Measurements from ENCODE around the gene LRIG1.

DNA sequence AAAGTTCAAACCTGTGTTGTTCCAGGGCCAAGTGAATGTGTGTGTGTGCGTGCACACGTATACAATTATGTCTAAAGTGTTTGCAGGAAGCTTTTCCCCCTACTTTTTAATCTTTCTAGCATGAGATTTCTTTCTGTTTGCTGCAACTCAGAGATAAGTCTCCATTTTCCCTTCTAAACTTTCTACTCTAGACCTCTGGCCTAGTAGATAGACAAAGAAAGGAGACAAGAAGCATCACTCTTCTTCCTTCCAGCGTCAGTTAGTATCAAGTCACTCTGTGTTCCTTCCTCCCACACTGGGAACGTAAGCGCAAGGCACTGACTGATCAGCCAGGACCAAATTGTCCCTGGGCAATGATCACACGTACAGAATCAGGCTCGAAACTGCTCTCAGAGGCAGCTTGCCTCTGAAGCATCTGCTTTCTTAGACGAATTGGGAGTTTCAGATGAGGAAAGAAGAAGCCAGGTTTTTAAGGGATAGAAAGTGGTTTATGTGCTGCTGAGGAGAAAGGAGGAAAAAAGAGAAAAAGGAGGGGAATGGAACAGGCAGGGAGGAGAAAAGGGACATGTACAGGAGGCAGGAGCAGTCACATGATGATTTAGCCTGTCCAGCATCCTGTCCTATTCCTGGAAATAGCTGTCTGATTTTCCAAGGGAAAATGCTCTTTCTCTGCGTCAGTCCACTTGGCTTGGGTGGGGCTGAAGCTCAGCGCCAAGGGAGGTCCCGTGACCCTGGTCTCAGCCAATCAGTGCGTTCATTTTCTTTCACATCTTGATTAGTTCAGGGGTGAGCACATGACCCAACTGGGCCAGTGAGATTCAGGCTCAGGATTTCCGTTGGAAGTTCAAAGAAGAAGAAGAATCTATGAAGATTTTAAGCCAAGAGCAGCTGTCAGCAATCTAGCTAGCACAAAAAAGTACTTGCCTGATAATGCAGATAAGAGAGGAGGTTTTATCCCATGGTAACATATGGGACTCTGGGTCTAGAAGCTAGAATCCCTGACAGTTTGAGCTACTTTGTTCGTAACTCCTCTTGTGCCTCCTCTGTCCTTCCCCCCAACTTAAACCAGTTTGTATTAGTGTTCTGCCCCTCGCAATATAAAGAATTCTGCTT lies 102.0 kb upstream of the PRICKLE2 start:
- PRO-cap = no peak
- RAMPAGE, long total RNA, 4 experiments = no peak in any of the 4 experiments

- PRO-cap = no peak
- RAMPAGE, long total RNA, 4 experiments = no peak in any of the 4 experiments
Observed at GRCh38 chr3:64616817-64617617, 70.8 kb downstream of the ADAMTS9 start.

- PRO-cap = no peak
- RAMPAGE, long total RNA, 4 experiments = no peak in any of the 4 experiments
Observed at GRCh38 chr3:64642283-64642892, 45.4 kb downstream of the ADAMTS9 start.

GRCh38 chr3:64896377-64896886 lies 208.6 kb upstream of the ADAMTS9 start:
- PRO-cap = no peak
- RAMPAGE, long total RNA, 4 experiments = no peak in any of the 4 experiments

DNA sequence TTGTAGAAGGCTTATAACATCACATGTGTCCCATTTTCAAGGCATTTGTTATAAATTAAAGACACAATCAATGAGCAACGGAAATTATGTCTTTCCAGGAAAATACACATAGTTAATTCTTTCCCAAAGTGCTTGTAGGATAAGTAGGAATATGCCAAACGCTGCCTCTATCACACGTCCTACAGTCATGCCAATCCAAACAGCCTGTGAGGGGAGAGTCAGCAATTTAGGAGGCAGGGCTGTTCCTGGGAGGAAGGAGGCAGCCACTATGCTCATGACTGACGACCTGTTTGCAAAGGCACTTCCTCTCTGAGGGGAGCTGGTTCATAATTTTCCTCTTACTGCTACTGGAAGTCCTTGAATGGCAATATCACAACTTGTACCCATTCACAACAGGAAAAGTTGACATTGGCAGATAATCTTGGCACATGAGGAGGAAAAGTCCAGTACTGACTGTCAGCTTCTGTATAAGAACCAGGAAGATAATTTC lies 267.1 kb upstream of the ADAMTS9 start:
- PRO-cap = no peak
- RAMPAGE, long total RNA, 4 experiments = no peak in any of the 4 experiments

DNA sequence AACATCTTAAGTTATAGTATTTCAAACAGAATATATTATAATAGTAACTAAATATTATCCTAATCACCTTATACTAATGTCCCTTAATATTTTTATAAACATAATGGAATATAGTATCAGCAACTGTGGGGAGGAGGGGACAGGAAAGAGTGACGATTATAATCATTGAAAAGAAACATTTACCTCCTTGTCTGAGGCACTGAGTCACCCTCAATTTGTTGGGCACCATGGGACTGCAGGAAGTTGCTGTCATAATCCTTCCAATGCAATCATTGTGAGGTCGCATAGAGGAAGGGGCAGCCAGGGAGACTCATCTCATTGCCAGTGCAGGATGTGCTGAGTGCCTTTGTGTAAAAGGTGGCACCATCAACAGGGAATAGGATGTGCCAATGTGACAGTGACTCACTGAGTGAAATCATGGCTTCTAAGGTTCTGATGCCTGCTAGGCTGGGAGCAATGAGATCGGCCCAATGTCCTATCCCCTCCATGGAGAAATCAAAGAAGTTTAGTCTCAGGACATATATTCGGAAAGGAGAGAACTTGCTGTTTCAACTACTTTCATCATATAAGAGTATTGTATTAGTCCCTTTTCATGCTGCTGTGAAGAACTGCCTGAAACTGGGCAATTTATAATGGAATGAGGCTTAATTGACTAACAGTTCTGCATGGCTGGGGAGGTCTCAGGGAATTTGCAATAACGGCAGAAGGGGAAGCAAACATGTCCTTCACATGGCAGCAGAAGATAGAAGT lies 300.5 kb upstream of the ADAMTS9 start:
- PRO-cap = no peak
- RAMPAGE, long total RNA, 4 experiments = no peak in any of the 4 experiments

GRCh38 chr3:65597763-65598594 lies 440.7 kb downstream of the MAGI1 start:
- PRO-cap = no peak
- RAMPAGE, long total RNA, 4 experiments = no peak in any of the 4 experiments

DNA sequence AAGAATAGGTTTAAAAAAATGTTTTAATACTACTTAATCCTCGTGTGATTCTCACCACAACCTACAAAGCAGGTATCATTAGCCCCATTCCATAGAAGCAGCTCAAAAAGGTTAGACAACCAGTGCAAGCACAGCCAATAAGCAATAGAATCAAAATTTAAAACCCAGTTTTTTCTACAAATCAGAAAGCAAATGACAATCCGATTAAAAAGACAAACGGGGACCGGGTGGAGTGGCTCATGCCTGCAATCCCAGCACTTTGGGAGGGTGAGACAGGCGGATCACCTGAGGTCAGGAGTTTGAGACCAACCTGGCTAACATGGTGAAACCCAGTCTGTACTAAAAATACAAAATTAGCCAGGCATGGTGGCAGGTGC lies 430.8 kb downstream of the MAGI1 start:
- PRO-cap = no peak
- RAMPAGE, long total RNA, 4 experiments = no peak in any of the 4 experiments

- PRO-cap = no peak
- RAMPAGE, long total RNA, 4 experiments = no peak in any of the 4 experiments
Observed at GRCh38 chr3:65845581-65846374, 192.9 kb downstream of the MAGI1 start.

- PRO-cap = no peak
- RAMPAGE, long total RNA, 4 experiments = no peak in any of the 4 experiments
Observed at GRCh38 chr3:65999642-66000031, 39.1 kb downstream of the MAGI1 start.

DNA sequence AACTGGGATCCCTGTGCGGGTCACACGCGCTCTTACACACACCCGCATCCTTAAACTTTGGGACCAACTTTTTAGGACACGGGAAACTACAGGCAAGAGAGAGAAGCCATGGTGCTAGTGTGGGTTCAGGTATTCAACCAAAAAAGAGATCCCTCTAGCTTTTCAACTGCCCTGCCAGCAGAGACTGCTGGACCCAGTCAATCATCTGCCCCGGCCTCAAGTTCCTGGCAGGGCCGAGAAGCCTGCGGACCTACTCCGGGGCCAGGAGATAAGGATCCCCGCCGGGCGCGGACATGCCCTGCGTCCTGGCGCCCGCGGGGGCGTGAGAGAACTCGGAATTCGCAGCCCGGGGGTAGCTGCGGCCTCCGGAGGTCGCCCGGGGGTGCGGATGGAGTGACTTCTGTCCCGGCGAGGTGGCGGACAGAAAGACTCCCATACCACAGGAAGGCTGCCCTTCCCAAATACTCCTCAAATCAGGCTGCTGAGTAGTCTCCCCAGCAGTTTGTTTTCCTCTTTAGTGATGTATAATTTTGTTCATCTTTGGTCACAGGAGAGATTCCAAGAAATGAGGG lies 870 bp upstream of the MAGI1 start:
- PRO-cap = no peak
- RAMPAGE, long total RNA, 4 experiments = no peak in any of the 4 experiments

DNA sequence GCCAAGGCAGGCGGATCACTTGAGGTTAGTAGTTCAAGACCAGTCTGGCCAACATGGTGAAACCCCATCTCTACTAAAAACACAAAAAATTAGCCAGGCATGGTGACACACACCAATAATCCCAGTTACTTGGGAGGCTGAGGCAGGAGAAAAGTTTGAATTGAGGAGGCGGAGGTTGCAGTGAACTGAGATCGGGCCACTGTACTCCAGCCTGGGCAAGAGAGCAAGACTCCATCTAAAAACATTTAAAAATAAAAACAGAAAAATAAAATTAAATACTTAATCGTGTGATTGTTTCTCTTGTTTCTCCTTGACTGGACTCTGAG lies 21.8 kb upstream of the MAGI1 start:
- PRO-cap = no peak
- RAMPAGE, long total RNA, 4 experiments = no peak in any of the 4 experiments

- PRO-cap = no peak
- RAMPAGE, long total RNA, 4 experiments = no peak in any of the 4 experiments
Observed at GRCh38 chr3:66115748-66116241, 77.1 kb upstream of the MAGI1 start.

DNA sequence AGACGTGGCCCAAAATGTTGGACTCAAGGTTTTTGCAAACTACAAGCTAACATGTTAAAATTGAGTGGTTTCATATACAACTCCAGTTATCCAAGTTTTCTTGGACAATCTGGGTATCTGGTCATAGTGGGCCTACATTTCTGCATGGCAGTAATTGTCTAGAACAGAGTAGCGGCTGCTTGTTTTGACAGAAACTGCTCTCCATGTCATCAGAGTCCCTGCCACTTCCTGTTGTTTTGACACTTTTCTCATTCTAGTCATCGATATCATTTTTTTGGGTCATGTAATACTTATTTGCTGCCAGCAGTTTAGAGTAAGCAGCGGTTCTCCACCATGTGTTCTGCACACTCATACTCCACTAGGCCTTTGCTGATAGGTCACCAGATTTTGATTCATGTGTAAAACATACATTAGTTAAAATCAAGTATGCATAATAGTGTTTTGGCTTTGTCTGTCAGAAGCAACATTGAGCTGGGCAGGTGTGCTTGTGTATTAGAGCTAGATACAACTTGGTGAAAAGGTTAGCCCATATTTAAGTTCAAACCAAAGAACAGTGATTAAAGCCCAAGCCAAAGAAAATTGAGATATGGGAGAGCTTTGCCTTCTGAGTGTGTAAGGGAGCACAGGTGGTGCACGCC lies 81.6 kb downstream of the SLC25A26 start:
- PRO-cap = no peak
- RAMPAGE, long total RNA, 4 experiments = no peak in any of the 4 experiments

DNA sequence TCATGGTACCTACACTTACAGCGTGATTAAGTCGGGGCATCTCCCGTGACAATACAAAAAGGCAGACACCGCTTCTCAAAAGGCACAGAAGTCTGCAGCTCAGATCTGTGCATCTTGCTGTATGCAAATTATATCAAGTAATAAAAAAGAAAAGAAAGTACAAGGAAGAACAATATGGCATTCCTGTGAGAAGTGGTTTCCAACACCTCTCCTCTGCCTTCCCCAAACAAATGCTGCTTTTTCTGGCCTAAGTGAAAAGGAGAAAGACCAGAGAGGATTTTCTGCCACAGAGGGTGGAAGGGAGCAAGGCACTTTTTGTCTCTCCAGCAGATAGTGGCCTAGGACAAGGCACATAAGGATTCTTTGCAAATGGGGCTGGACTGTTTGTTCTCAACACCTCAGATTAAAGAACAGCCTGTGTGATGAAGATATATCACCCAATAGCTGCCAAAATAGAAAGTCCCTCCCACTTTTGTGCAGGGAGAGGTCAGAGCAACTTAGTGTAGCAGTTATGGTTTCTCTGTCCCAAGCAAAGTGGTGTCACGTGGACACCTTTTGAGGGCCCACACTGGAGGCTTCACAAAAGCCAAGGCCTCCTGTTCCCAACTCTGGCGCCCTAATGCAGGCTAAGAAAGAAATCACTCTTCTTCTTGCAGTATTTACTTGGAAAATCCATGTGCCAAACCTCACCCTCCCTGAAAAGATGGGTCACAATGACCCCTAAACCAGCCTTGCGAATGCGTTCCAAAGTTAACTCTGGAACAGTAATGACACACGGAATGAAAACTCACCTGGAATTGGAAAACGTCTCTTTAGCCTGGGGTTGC lies 85.0 kb downstream of the LRIG1 start:
- PRO-cap = no peak
- RAMPAGE, long total RNA, 4 experiments = no peak in any of the 4 experiments

- PRO-cap = no peak
- RAMPAGE, long total RNA, 4 experiments = start-site peak on the minus strand in 2 of 4 experiments, at chr3:66475637-66476344 at its widest, 18 to 20 reads per replicate
Observed at GRCh38 chr3:66475367-66476412, 25.1 kb downstream of the LRIG1 start.

DNA sequence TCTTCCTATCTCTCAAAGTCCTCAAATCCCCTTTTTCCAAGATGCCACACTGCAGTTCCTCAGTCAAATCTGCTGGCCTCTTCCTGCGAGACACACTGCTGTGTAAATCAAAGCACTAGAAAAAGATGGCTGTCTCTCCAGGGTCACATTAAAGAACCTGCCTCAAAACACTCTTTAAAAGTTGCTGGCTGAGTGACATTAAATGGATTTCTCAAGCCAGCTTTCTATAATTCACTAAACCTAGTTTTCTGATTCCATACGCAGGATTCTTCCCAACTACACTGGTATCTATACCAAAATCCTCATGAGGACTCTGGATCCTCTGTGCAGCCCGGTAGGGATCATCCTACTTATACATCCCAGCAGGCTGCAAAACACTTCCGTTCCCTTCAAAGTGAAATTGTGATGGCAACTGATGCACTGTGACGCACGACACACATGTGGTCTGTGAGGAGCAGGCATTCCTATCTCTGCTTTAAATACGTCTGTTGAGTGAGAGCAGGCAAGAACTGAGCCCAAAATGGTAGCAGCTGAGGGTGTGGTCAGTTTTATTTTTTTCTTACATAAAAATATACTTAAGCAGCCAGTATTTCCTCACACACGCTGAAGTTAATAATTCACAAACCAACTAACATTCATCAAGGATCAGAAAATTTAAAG lies 24.2 kb downstream of the LRIG1 start:
- PRO-cap = no peak
- RAMPAGE, long total RNA, 4 experiments = start-site peak on the minus strand in 1 of 4 experiments, centred at position 527 of the sequence, 28 reads per replicate

DNA sequence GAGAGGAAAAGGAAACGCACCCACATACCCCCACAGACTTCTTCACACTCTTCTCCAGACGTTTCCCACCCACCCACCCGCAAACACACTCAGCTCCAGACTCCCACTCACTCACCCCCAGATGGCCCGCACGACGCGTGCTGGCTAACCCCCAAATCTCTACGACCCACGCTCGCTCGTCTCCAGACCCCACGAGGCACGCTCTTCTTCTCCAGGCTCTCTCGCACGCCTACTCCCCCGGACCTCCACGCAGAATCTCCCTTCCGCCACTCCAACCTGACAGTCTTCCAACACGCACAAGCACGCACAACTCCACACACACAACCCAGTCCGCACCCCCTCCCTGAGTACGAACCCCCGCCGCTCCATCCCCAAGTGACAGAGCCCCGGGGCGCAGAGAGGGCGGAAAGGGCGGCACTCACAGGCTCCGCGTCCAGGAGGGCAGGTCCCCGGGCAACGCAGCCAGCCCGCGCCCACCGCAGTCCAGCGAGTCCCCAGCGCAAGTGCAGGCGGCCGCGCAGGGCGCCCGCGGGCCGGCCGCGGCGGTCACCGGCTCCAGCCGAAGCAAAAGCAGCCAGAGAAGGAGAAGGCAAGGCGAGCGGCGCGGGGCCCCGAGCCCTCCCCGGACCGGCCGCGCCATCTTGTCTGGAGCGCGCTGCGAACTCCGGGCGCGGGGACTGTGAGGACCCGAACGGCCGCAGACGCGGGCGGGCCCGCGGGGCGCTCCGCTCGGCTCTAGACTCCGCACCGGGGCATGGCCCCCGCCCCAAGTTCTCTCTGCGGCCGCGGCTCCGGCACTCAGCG lies 852 bp downstream of the LRIG1 start:
- PRO-cap = unidirectional peak, plus-strand start at position 481 of the sequence
- RAMPAGE, long total RNA, 4 experiments = no peak in any of the 4 experiments

DNA sequence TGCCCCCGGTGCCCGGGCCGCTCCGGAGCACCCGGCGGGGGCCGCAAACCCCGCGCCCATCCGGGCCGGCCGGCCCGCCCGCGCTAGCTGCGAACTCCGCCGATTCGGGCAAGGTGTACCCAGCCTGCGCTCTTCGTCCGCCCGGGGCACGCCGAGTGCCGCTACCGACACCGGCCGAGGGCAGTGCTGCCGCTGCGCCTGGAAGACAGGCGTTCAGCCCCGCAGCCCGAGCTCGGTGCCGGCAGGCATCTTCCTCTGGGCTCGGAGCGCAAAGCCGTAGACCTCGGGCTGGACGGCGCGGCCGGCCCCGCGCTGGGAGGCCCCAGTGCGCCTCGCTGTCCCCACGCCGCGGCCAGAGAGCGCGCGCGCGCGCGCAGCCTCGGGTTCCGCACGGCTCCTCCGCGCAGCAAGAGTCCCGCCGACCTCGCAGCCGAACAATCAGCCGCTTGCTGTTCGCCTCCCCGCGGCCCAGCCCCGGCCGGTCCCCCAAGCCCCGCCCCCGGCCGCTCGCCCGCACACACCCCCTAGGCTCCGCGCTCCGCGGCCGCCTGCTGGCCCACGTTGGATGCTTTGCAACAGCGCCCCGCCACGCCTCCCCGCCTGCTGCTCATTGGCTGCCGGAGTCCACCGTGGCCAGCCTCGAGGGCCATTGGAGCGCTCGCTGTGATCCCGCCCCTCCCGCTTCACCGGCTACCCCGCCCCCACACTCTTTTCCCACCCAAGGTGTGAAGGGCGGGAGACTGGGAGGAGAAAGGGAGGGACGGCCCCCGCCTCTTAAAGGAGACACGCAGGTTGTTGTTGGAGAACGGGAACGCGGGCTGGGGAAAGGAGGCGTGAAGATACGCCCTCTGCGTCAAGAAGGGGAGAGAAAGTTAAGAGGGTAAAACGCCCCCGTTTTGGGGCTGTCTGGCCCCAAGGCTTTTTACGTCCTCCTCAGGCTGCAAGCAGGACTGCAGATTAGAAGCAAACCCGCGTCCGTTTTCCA lies at the start of gene LRIG1:
Gene LRIG1 (minus strand): TSS at position 451 of the 985 bp plus-strand sequence.
- PRO-cap = bidirectional peak, plus-strand start at position 801 of the sequence, minus-strand start at position 448 of the sequence
- RAMPAGE, long total RNA, 4 experiments = no peak in any of the 4 experiments

GRCh38 chr3:66546305-66546746 lies 45.5 kb upstream of the LRIG1 start:
- PRO-cap = unidirectional peak, minus-strand start at chr3:66546458
- RAMPAGE, long total RNA, 4 experiments = no peak in any of the 4 experiments

Measured in suprapubic skin (tissue), 4 donors.